Bile duct (tissue), 1 donor: ENCODE measurements around the genes OR9A2, OR2A12, CTAGE4, ARHGEF5, NOBOX and CNTNAP2.

- PRO-cap = no peak
These were observed at the start of gene OR9A2 for GRCh38 chr7:143027005-143027296. Gene OR9A2 (minus strand): TSS chr7:143027132.

GRCh38 chr7:143172397-143172797, 10.8 kb upstream of the TAS2R39 start:
- PRO-cap = no peak

GRCh38 chr7:143345276-143345988, 17.1 kb downstream of the FAM131B start:
- PRO-cap = bidirectional peak, plus-strand start at chr7:143345609, minus-strand start at chr7:143345527

- PRO-cap = no peak
These were observed 1.3 kb downstream of the ZYX start for GRCh38 chr7:143382581-143382724.

DNA sequence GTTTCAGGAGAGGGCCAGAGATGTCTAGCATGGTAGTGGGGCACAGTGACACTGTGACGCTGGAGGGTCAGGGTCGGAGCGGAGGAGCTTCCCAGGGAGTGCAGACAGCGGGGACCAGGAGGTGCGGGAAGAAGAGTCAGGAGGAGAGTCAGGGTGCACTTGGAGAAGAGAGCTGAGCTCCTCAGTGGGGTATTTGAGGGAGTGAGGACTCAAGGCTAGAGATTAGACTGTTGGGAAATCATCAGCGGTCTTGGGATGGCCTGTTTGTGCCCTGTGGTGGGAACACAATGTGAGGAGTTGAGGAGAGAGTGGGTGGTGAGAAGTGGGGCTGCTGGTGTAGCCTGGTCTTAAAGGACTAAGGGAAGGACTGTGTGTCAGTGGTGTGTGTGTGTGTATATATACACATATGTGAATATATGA, 3.8 kb downstream of the ZYX start:
- PRO-cap = no peak

GRCh38 chr7:143395169-143396229, 13.2 kb downstream of the EPHA1 start:
- PRO-cap = no peak

DNA sequence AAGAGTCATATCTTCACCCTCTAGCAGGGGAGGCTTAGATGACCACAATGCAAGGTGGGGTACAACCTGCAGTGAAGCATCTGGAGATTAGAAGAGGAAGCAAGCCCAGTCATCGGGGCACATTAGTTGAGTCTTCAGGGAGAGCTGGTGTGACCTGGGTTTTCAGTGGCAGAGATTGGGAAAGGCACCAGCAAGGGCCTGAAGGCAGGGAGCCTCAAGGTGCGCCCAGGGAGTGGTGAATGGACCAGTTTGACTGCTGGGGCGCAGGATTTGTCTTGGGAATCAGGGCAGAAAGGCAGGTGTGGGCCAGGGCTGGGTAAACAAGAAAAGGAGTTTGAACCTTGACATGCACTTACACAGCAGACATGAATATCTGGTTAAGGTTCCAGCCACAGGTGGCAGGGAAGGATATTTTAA, 574 bp upstream of the EPHA1 start:
- PRO-cap = no peak

- PRO-cap = no peak
These were observed 214 bp upstream of the TAS2R41 start for GRCh38 chr7:143477506-143477812.

- PRO-cap = no peak
These were observed 174 bp downstream of the TAS2R41 start for GRCh38 chr7:143477877-143478217.

DNA sequence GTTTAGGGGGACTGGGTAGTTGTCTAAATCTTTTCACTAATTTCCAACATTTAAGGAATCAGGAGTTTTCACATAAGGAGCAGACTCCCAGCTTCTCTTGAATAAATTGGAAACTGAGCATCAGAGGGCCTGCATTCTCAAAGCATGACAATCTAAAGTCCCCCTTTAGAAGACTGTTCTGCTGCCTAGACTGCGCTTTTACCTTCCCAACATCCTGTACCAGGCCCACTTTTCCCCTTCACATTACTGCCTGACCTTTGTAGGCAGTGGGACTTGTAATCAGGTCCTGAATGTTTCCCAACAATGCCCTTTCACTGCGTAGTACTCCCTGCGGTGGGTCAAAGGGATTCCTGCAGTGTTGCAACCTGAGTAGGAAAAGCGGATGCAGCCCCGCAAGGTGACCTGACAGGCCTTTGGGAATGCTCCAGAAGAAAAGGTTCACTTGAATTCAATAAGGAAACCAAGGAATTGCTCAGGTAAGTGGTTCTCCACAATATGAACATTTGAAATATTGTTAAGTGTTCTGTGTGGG, 4.9 kb upstream of the TCAF1 start:
- PRO-cap = no peak

DNA sequence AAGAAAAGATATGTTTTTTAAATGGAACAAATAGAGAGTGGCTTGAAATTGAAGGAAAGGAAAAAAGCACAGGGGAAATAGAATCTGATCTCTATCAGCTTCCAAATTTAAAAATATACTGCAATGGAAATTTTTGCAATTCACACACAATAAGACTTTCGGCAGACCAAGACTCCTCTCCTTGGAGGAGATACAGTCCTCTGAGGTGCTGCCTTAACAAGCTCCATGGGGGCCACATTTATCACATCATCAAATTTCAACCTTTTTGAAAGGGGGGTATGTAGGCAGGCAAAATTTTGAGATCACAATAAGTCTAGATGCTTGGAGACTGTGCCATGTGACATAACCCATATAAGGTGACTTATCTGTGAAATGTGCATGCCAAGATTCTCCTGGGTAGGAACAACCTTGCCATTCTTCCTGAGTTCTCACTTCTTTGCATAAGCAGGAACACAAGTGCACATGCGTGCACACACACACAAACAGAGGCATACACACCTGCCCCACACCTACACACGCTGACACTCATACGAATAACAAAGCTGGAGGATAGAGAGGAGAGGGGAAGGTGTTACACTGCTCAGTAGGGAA, at the start of gene OR2A12:
OR2A12 (plus strand) TSS at position 377 of the 591 bp plus-strand sequence.
- PRO-cap = no peak

- PRO-cap = no peak
These were observed at the start of gene CTAGE4 for GRCh38 chr7:144183122-144183624. Gene CTAGE4 (plus strand): TSS chr7:144183466.

GRCh38 chr7:144355332-144355690, at the start of gene ARHGEF5:
Gene ARHGEF5 (plus strand): TSS chr7:144355402.
- PRO-cap = no peak

DNA sequence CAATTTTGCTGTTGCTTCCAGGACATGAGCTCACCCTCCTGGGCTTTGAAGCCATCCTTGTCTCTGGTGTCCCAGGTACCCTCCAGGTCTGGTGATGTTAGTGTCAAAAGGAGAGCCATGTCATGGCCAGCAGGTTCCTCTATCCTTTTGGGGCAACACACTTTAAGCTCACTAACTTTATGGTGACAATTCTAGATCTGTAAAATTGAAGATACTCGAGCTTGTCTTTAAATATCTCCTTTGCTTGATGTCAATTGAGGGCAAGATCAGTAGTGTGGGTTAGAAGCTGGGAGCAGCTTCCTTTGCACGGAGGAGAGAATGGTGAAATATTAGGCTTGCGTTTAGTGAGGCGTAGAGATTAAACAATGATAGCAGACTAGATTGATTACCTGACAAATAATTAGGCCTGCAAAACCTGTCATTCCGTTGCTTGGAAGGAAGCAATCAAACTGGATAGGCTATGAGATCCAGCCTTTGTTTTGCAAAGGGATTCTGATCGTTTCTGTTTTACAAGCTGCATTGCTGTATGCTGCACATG, at the start of gene NOBOX:
NOBOX (minus strand) TSS at position 119 of the 538 bp plus-strand sequence.
- PRO-cap = no peak

GRCh38 chr7:144834795-144835156, 1.1 kb downstream of the TPK1 start:
- PRO-cap = bidirectional peak, plus-strand start at chr7:144835011, minus-strand start at chr7:144835010

DNA sequence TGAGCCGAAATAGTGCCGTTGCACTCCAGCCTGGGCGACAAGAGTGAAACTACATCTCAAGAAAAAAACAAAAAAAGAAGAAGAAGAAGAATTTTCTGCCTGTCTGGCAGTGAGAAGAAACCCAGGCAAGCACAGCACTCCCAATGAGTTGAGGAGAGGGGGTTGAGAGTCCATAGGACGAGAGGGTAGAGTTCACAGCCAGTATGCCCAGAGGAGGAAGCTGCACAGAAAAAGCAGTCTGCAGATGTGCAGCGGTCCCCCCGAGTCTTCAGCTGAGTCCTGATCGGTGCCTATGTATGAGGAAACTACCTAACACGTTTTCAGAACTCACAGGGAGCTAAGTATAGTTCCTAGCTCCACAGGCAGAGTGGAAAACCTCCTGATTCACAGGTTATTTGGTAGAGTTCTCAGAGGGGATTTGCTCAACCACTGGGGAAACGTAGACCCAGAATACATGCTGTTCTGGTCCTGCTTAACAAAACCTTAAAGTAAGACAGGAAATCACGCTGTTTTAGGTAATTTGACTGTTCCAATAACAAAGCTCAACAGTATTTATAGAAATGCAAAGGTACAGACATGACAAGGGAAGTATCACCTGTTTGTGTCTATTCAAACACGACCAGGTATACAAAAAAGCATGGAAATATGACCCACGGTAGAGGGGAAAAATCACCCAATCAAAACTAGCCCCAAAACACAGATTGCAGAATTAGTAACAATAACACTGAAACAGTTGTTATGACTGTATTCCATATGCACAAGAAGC, 271.2 kb upstream of the CNTNAP2 start:
- PRO-cap = no peak

- PRO-cap = no peak
These were observed at the start of gene CNTNAP2 for GRCh38 chr7:146116133-146116895. Gene CNTNAP2 (plus strand): TSS chr7:146116801.

DNA sequence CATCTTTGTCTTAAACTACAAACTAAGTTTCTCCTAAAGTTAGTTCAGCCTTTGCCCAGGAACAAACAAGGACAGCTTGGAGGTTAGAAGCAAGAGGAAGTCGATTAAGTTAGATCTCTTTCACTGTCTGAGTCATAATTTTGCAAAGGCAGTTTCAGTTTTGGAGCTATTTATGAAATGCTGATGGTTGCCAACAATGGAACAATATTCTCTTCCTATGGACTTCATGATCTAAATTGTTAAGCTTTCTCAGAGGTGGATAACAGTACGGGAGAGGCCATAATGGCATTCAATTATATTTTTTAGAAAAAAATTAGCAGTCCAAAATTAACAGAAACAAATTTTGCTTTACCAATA, 25.9 kb upstream of the C7orf33 start:
- PRO-cap = no peak

GRCh38 chr7:148699154-148699419, 384 bp downstream of the CUL1 start:
- PRO-cap = no peak

DNA sequence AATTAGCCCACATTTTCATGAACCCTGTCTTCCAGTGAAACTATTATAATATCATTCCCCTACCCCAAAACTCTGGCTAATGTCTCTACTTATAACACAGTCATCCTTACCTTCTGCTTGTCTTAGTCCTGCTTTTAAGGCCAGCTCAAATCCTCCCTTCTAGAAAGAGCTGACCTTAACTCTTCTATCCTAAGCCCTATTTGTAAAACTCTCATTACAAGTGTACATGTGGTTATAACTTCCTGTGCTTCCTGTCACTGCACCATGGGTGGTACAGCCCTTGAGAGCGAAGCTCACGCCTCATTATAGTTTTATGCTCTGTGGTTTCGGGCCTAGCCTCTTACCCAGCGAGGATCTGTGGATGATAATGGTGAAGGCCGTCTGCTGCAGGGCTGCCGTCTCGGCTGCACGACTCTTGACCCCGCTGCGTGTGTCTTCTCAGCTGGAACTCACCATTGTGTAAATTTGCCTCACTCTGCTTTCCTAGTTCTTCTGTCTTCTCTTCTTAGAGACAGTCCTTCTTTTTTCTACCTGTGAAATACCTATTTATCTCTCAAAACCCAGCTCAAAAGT, 74.6 kb downstream of the CUL1 start:
- PRO-cap = no peak